Measurements from ENCODE around the gene MGAT4D.

DNA sequence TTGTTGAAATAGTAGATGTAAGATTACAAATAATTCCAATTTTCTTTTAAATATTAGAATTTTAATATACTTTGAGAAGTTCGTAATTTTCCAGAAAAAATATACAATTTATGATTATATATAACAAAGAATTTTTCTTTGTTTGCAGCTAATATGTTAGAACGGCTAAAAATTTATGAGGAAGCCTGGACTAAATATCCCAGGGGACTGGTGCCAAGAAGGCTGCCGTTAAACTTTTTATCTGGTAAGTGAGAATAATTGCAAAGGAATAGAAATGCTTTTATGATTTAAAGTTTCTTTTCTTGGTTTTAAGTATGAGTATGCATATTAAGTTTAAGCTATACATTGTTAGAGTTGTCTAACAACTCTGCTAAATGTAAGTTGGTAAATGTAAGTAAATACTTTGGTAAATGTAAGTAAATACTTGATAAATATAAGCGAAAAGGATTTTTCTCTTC lies 48.8 kb upstream of the NDUFC1 start:
- PRO-cap, 3 experiments, result no peak in any of the 3 experiments
- RAMPAGE, long total RNA, 2 experiments, result no peak in any of the 2 experiments
- RRBS, result no CpG with 5 or more reads among the region's 4 CpGs

- PRO-cap, 3 experiments, result no peak in any of the 3 experiments
- RAMPAGE, long total RNA, 2 experiments, result no peak in any of the 2 experiments
- RRBS, result no CpG with 5 or more reads among the region's 5 CpGs
Observed at GRCh38 chr4:139401274-139401831, 52.6 kb upstream of the RAB33B start.

DNA sequence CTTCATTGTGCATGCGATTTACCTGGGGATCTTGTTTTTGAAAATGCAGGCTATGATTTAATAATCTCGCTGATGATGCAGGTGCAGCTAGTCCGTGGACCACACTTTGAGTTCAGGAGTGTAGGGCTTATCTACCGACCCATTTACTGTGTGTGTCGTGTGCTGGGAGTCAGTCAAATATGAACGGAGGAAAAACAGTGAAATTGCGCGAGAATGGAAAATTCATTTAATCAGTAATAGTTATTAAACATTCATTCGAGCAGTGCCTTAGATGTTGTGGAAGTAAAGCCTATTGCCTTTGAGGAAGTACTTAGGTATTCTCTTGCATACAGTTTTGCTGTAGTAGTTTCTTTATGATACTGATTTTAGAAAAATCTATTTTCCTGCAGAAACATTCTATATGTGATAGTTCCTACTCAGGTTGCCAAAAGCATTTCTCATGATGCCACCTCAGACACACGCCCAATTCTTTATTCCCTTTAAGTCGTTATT lies 751 bp downstream of the RAB33B start:
- PRO-cap, 3 experiments, result no peak in any of the 3 experiments
- RAMPAGE, long total RNA, 2 experiments, result no peak in any of the 2 experiments
- RRBS, result no CpG with 5 or more reads among the region's 11 CpGs

DNA sequence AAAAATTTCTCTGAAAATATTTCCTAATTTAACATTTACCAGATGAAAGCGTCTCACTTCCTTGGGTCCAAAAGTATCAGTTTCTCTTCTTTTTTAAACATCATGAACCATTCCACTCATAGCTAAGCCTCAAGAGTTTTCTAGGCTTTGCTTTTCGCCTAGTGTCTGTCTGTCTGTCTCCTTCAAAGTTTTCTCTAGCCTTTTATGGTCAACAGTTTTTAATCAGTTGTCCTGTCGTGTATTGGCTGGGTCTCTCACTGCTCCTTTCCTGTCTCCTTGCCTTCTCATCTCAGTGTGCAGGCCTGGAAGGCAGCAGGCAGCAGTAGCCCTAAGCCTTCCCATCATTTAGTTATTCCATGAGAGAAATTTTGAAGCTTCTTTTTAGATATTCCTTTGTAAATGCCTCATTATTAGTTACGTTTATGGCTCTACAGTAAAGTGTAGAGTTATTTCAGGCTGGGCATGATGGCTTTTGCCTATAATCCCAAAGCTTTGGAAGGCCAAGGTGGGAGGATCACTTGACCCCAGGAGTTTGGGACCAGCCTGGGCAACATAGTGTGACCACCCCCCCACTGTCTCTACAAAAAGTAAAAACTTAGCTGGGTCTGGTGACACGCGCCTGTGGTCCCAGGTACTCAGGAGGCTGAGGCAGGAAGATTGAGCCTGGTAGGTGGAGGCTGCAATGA lies 9.8 kb downstream of the RAB33B start:
- PRO-cap, 3 experiments, result peak in 1 of 3 experiments; most common plus-strand start position 292 of the sequence (in 1)
- RAMPAGE, long total RNA, 2 experiments, result no peak in any of the 2 experiments
- RRBS, result no CpG with 5 or more reads among the region's 6 CpGs

- PRO-cap, 3 experiments, result no peak in any of the 3 experiments
- RAMPAGE, long total RNA, 2 experiments, result no peak in any of the 2 experiments
- RRBS, result no CpG with 5 or more reads among the region's 11 CpGs
Observed at GRCh38 chr4:139559665-139560294, 3.8 kb upstream of the SETD7 start.

DNA sequence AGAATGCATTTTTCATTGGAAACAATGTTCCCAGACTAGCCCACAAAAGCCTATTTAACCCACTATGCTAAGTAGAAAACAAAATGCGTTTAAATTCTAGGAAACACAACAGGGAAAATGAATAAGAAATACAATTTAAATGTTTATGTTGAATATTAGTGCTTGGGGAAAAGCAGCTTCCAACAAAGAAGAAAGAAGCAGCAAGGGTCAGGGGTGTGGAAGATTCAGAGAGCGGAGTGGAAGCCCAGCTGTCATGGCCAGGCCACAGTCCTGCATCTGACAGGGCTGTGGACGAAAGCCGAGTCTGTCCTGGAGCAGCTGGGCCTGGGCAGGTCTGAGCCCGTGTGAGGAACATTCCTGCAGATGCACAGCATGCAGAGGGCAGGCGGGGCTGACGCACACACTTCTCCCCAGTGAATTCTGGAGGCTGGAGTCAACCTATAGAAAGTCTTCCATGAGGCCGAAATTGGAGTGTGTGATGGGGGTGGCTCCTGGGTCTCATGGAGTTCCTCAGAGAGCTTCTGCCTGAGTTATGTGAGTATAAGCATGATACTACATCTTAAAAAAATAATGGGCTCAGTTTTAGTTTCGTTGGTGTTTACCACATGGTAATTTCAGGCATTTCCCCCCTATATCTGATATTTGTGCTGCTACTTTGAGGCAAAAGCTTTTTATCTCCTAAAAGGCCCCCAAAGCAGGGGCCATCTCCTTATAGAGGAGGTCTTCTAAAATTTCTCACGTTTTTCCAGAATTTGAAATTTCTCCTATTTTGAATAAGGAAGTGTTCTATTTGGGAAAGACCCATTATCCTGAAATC lies 12.6 kb upstream of the SETD7 start:
- PRO-cap, 3 experiments, result no peak in any of the 3 experiments
- RAMPAGE, long total RNA, 2 experiments, result start-site peak on the plus strand in 1 of 2 experiments, centred at position 363 of the sequence, 6 reads per replicate
- RRBS, result no CpG with 5 or more reads among the region's 10 CpGs

- PRO-cap, 3 experiments, result no peak in any of the 3 experiments
- RAMPAGE, long total RNA, 2 experiments, result no peak in any of the 2 experiments
- RRBS, result 13% methylated on average over 9 of the region's 29 CpGs
Observed at GRCh38 chr4:139633097-139633992, 32.3 kb upstream of the MGST2 start.

GRCh38 chr4:139841766-139842018 lies 176.1 kb downstream of the MGST2 start:
- PRO-cap, 3 experiments, result no peak in any of the 3 experiments
- RAMPAGE, long total RNA, 2 experiments, result no peak in any of the 2 experiments
- RRBS, result no CpG with 5 or more reads among the region's 3 CpGs

GRCh38 chr4:139934078-139934786 lies 219.8 kb downstream of the MAML3 start:
- PRO-cap, 3 experiments, result no peak in any of the 3 experiments
- RAMPAGE, long total RNA, 2 experiments, result no peak in any of the 2 experiments
- RRBS, result no CpG with 5 or more reads among the region's 10 CpGs

- PRO-cap, 3 experiments, result no peak in any of the 3 experiments
- RAMPAGE, long total RNA, 2 experiments, result no peak in any of the 2 experiments
- RRBS, result no CpG with 5 or more reads among the region's 3 CpGs
Observed at GRCh38 chr4:140131702-140132199, 22.2 kb downstream of the MAML3 start.

DNA sequence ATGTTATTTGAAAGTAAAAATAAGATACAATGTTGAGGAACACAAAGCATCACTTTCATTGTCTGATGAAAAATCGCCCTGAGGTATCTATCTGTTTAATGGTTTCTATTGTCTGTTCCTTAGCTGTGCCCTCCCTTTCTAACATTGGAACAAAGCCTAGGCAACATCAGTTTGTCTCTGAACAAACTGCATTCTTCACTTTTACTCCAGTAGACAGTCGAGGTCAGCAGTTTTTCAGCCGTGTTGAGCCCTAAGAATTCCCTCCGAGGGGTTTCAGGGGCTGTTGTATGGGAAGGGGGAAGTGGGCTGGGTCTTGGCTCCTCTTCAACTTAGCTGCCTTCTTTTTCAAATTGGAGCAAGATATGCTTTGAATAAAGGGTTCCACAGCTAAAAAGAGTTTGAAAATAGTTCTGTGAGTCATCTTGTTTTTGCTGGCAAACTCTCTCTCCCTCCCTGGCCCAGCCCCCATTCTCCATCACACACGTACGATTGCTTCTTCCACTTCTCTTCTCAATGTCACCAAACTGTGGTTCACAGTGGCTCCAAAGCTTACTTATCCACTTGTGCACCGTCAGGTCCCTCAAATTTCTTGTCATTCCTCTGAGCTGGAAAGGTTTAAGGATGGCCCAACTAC lies 9.1 kb upstream of the MAML3 start:
- PRO-cap, 3 experiments, result no peak in any of the 3 experiments
- RAMPAGE, long total RNA, 2 experiments, result no peak in any of the 2 experiments
- RRBS, result no CpG with 5 or more reads among the region's 7 CpGs

GRCh38 chr4:140188961-140189366 lies 35.0 kb upstream of the MAML3 start:
- PRO-cap, 3 experiments, result no peak in any of the 3 experiments
- RAMPAGE, long total RNA, 2 experiments, result no peak in any of the 2 experiments
- RRBS, result no CpG with 5 or more reads among the region's 2 CpGs

GRCh38 chr4:140268249-140268957 lies 105.0 kb upstream of the SCOC start:
- PRO-cap, 3 experiments, result peak in 2 of 3 experiments; most common plus-strand start chr4:140268649 (in 2)
- RAMPAGE, long total RNA, 2 experiments, result no peak in any of the 2 experiments
- RRBS, result no CpG with 5 or more reads among the region's 8 CpGs

GRCh38 chr4:140374332-140374625 lies 833 bp downstream of the SCOC start:
- PRO-cap, 3 experiments, result peak in 1 of 3 experiments; most common plus-strand start chr4:140374398 (in 1)
- RAMPAGE, long total RNA, 2 experiments, result no peak in any of the 2 experiments
- RRBS, result no CpG with 5 or more reads among the region's 4 CpGs

DNA sequence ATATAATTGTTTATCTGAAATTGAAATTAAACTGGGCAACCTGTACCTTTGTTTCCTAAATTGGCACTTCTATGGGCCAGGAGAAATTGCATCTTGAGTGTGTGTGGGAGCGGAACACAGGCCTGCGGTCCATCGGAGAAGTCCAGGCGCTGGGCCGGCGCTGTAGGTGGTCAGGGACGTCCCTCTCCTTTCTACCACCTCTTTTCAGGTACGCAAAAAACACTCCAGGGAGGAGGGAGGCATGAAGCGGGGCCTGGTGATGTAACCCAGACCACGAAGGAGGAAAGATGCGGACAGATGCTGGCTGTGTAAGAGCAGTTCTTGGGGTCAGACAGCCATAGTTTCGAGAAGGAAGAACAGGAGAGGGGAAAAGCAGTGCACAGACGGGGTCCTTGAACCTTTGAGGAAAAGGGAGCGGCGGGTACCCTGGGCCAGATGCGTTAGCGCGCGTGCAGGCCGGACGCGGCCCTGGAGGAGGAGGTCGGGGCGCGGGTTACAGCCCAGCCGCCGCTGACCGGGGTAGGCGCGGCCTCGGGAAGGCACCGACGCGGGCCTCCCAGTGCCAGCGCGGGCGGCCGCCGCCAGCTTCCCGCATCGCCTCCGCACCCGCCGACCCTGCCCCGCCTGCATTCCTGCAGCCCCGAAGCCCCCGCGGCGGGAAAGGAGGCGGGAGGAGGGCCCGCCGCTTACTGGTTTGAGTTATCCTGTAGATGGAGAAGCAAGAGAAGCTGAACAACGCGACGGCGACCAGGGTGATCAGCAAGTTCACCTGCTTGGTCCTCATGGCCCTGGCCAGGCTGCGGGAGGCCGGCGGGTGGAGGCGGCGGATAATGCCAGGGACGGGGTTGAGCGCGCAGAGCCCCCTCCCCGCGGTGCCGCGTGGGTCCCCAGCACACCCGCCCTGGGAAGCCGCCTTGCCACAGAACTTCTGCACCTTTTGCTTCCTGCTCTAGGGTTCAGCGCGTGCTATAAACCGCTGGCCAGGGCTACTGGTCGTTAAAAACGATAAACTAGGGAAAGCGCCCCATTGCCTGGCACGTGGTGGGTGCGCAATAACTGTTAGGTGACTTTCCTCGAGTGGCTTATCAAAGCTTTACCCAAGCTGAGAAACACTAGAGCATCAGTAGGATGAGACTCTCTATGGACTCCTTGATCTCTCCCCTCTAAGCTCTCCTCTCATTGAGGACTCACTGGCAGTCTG lies at the start of gene MGAT4D:
Gene MGAT4D (minus strand): TSS at position 855 of the 1,201 bp plus-strand sequence.
- PRO-cap, 3 experiments, result peak in 2 of 3 experiments; most common plus-strand start position 999 of the sequence (in 2); most common minus-strand start position 442 of the sequence (in 1)
- RAMPAGE, long total RNA, 2 experiments, result start-site peak on the plus strand in 1 of 2 experiments, centred at position 1,064 of the sequence, 89 reads per replicate
- RRBS, result 3% methylated on average over 9 of the region's 79 CpGs

- PRO-cap, 3 experiments, result no peak in any of the 3 experiments
- RAMPAGE, long total RNA, 2 experiments, result no peak in any of the 2 experiments
- RRBS, result no CpG with 5 or more reads among the region's 6 CpGs
Observed at GRCh38 chr4:140635672-140636120, 66.9 kb upstream of the UCP1 start.

DNA sequence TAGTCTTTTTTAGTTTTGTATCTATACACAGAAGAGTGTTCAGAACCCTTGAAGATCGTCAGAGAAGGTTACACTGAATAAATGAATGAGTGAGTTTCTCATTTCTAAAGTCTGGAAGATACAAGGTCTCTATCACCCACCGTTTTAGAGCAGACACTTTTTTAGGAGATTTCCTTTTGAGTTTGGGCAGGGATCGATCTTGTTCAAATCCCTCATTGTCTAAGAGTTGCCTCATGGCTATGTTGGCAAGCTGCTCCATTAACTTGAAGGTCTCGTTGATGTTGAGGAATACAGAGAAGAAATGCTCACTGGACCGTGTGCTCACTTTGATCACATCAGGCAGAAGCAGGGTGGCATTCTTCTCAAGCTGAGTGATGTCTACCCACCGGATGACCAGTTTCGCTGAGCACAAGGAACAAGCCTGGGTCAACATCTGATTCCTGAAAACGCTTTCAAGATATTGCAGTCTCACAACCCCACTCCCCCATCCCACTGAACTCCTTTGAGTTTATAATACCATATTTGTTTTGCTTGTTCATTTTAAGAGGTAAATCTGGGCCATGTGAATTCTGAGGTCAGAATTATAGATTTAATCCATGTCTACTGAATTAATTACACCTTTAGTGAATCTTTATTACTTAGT lies 77.3 kb downstream of the TBC1D9 start:
- PRO-cap, 3 experiments, result no peak in any of the 3 experiments
- RAMPAGE, long total RNA, 2 experiments, result no peak in any of the 2 experiments
- RRBS, result no CpG with 5 or more reads among the region's 8 CpGs

DNA sequence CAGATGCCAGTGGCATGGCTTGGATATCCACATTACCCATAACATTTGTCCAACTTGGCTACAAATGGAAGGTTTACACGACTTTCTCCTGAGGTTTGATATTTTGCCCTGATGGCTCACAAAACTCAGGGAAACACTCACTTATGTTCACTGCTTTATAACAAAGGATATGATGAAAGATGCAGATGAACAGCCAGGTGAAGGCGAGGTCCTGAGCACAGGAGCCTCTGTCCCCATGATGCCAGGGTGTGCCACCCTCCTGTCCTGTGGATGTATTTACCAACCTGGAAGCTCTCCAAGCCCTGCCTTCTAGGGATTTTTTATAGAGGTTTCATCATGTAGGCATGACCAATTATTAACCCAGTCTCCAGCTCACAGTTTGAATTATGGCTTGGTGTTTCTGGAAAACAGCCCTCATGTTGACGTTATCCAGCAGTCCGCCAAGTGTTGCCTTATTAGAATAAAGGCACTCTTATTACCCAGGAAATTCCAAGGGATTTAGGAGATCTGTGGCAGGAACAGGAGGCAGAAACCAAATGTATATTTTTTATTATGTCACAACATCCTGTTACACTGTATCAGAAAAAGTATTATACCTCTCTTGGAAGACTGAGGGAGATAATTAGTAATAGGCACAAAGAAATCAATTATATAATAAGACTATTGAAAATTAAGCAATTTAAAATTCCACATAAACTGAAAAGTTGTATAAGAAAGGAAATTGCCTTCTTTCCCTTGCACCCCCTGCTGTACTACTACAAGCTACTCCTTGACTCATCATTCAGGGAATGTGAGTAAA lies 129.5 kb downstream of the ZNF330 start:
- PRO-cap, 3 experiments, result no peak in any of the 3 experiments
- RAMPAGE, long total RNA, 2 experiments, result no peak in any of the 2 experiments
- RRBS, result no CpG with 5 or more reads among the region's 4 CpGs

DNA sequence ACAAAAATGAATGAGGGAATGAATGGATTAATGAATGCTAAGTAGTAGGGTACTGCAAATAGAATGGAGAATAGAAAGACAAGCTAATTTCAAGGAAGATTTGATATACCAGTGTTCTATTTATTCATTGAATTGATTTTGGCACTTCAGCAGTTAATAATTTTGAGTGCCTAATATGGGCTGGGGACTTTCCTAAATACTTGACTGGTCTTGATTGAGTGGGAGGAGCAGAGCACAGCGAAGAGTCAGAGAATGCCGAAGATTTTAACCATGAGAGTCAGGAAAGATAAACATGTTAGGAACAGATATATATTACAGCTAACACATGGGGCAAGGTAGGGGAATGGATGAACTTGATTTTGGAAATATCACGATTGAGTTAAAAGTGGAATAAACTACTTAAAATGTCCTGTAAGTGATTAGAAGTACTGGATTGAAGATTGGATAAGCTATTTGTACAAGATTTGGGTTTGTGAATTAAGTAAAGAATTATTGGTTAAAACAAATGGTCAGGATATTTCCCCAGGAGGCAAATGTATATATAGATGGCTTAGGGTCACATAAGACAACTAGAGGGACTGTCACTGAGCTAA lies 10.7 kb downstream of the IL15 start:
- PRO-cap, 3 experiments, result no peak in any of the 3 experiments
- RAMPAGE, long total RNA, 2 experiments, result no peak in any of the 2 experiments
- RRBS, result no CpG with 5 or more reads among the region's 3 CpGs

DNA sequence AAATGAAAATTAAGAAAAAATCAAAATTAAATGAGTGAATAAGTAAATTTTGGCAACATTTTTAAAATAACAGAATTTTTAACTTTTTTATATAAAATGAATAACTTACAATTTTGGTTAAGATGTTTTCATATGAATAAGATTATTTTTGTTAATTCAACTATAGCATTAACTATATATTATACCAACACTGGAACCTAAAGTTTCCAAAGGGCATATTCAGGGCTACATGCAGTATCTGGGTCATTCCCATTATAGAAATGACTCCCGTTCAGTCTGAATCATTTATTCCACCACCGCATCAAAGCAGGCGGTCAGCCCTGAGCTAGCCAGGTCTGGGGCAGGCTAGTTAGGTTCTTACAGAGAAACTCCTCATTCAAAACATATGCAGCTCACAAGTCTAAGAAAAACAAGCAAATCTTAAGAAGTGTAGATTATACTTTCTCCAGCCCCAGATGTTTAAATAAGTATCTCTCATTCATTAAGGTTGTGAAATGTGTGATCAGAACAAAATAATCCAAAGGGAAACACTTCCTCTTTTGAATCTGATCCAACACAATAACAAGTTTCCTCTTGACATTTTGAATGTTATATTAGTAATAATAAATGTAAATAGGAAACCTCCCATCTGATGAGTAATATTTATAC lies 442.0 kb downstream of the INPP4B start:
- PRO-cap, 3 experiments, result no peak in any of the 3 experiments
- RAMPAGE, long total RNA, 2 experiments, result no peak in any of the 2 experiments
- RRBS, result no CpG with 5 or more reads among the region's 3 CpGs